SK-N-DZ (cell line): ENCODE results near the genes WFDC9 and TNNC2.

GRCh38 chr20:45337390-45338214 is 10.6 kb downstream of the SDC4 start:
RAMPAGE:
- cytosol, long total RNA: no peak
- nucleus, long total RNA: no peak

DNA sequence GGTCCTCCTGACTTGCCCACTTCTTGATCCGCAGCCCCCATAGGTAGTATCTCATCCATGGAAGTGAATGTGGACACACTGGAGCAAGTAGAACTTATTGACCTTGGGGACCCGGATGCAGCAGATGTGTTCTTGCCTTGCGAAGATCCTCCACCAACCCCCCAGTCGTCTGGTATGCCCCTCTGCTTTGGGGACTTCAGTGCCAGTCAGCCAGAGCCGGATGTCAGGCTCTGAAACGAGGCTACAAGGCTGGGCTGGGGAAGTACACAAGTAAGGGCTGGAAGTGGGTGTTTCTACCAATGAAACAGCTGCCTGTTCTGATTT is 640 bp downstream of the DBNDD2 start:
RAMPAGE:
- cytosol, long total RNA: no peak
- nucleus, long total RNA: no peak

RAMPAGE:
- cytosol, long total RNA: no peak
- nucleus, long total RNA: no peak
These were observed 9.8 kb downstream of the PIGT start for GRCh38 chr20:45425539-45426381.

DNA sequence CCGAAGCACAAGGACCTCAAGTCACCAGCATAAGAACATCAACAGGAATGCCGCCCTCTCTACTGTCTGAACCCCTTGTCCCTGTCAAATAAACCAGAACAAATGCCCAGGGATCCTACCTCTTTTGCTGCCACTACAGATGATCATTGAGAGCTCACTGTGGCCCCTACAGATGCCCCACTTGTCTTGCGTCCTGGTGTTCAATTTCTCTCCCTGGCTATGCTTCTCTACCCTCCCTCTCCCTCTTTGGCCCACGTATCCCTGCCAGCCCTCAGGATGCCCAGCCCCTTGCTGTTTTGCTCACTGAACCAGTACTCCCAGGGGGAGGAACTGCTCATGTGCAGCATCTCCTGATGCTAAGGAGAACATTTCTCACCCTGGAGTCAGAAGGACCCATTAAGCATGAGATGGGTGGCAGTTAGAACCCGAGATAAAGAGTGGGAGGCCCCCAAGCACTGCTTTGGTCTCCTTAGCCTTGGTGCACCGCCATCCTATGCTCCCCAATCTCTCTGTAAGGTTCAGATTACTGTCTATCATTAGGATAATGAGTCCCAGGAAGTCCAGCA is at the start of gene WFDC9:
Gene WFDC9 (minus strand): TSS at position 201 of the 566 bp plus-strand sequence.
RAMPAGE:
- cytosol, long total RNA: no peak
- nucleus, long total RNA: no peak

DNA sequence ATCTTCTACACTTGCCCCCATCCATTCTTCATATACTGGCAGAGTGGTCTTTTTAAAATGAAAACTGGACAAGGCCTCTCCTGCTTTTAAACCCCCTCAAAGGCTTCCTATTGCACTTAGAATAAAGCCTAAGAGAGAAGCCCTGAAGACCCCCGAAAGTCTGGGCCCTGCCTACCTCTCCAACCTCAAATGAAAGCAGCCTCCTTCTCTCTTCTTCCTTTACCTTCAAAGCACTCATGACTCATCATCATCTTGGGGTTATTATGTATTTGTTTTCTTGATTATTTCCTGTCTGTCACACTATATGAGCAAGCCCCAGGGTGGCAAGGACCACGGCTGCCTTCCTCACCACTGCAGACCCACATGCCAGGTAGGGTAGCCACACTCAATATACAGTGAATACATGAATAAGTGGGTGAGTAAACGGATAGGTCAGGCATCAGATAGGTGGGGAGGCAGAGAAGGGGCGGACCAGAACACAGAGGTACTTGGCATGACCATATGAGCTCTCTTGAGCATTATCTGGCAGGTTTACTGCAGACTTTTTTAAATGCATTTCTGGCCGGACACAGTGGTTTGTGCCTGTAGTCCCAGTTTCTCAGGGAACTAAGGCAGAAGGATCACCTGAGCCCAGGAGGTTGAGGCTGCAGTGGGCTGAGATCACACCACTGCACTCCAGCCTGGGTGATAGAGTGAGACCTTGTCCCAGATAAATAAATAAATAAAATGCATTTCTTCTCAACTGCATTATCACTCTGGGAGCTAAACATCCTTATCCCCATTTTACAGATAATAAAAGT is 8.7 kb downstream of the WFDC3 start:
RAMPAGE:
- cytosol, long total RNA: no peak
- nucleus, long total RNA: no peak

DNA sequence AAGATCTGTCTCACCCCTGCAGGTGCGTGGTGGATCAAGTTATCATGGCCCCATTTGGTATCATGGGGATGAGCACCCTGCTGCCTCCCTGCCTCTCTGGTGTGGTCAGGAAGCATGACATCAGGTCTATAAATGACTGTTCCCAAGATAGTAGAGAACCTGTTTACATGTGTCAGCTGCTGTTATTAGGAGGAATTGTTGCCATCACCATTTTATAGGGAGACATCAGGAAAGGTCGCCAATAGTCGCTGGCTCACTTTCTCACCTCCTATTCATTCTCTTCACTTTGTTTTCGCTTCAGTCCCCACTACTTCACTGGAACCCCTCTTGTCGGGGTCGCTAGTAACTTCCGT is 4.7 kb downstream of the DNTTIP1 start:
RAMPAGE:
- cytosol, long total RNA: no peak
- nucleus, long total RNA: no peak

DNA sequence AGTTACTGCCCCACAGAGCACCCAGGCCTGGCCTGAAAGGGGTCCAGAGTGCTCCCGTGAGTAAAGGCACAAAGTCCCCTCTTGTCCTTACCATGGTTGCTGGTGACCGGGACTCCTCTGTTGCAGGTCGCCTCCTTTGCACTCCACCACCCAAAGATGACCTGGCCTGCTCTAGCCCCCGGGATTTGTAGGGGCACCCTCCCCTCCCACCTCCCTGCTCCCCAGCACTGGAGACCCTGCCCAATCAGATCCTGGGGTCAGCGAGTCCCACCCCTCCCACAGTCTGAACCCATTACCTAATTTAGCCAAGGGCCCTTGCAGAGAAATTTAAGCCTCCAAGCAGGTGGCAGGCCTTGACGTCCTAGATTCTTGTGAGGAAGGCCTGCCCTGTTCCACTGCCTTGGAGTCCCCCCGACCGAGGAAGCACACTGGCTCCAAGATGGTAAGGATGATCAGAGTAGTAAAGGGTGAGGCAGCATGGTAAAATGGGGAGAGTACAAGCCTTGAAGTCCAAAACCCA is at the start of gene TNNC2:
Gene TNNC2 (minus strand): TSS at position 158 of the 520 bp plus-strand sequence.
RAMPAGE:
- cytosol, long total RNA: start-site peak on the minus strand centred at position 190 of the sequence, 79 bp wide, 2,922 and 2,506 reads in 2 replicates
- nucleus, long total RNA: start-site peak on the minus strand centred at position 169 of the sequence, 24 bp wide, 249 and 28 reads in 2 replicates

RAMPAGE:
- cytosol, long total RNA: no peak
- nucleus, long total RNA: no peak
These were observed 7.1 kb downstream of the SNX21 start for GRCh38 chr20:45840550-45841233.

DNA sequence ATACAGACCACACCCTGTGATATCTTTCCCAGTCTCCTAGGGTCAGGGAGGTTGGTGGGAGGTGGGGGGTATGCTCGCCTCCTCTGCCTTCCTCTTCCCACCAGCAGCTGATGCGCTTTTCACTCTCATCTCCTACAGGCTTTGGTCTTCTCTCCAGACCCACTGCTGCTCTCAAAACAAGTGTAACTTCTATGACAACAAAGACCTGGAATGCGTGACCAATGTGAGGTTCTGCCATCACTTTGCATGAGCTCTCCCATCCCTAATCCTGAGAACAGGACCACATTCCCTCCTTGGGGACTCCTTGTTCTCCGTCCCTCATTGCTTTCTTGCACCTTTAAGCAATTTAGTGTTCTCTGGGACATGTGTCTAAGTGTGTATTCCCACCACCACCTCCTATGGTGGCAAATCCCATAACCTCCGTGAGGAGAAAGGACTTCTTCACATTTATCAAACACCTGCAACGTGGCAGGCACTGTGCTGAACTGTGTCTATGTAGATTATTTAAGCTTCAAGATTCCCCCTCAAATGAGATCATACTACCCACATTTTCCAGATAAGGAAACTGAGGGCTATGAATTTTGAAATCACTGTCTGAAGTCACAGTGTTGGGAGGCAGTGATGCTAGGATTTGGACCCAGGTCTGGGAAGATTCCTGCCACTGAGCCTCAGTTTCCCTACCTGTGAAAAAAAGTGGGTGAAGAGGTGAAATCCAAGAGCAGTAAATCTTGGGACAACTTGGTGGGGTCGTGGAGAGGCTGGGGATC is 2.9 kb downstream of the CTSA start:
RAMPAGE:
- cytosol, long total RNA: no peak
- nucleus, long total RNA: no peak

DNA sequence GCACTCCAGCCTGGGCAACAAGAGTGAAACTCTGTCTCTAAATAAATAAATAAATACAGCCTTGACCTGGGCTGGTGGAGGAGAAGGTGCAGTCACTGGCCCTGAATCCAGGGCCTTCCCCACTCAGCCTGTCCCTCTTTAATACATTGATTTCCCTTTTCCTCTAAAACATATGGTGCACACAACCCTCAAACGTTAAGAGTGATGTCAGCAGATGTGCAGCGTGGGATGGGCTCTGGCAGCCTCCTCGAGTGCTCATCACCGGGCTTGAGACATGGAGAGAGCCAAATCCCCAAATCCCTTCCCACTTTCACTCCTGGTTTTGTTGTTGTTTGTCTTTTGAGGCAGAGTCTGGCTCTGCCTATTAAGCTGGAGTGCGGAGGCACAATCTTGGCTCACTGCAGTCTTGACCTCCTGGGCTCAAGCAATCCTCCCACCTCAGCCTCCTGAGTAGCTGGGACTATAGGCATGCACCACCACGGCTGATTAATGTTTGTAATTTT is 5.8 kb upstream of the PLTP start:
RAMPAGE:
- cytosol, long total RNA: no peak
- nucleus, long total RNA: no peak

DNA sequence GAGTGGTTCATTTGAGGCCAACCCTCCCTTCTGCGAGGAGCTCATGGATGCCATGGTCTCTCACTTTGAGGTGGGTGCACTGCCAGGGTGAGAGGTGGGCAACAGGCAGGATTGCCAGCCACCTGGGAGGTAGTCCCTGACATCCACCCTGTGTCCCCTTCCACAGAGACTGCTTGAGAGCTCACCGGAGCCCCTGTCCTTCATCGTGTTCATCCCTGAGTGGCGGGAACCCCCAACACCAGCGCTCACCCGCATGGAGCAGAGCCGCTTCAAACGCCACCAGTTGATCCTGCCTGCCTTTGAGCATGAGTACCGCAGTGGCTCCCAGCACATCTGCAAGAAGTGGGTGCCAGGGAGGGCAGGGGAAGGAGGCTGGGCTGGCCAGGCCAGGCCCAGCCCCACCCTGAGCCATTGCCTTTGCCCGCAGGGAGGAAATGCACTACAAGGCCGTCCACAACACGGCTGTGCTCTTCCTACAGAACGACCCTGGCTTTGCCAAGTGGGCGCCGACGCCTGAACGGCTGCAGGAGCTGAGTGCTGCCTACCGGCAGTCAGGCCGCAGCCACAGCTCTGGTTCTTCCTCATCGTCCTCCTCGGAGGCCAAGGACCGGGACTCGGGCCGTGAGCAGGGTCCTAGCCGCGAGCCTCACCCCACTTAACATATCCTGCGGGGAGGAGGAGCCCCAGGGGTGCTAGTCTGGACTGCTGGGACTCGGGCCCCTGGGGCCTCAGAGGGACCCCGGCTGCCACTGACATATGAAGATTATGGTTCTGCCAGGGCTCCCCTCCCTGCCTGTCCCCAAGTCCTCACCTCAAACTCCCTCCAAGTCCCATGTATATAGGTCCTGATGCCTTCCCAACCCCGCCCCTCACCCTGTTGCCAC is 12.9 kb downstream of the PCIF1 start:
RAMPAGE:
- cytosol, long total RNA: no peak
- nucleus, long total RNA: no peak

DNA sequence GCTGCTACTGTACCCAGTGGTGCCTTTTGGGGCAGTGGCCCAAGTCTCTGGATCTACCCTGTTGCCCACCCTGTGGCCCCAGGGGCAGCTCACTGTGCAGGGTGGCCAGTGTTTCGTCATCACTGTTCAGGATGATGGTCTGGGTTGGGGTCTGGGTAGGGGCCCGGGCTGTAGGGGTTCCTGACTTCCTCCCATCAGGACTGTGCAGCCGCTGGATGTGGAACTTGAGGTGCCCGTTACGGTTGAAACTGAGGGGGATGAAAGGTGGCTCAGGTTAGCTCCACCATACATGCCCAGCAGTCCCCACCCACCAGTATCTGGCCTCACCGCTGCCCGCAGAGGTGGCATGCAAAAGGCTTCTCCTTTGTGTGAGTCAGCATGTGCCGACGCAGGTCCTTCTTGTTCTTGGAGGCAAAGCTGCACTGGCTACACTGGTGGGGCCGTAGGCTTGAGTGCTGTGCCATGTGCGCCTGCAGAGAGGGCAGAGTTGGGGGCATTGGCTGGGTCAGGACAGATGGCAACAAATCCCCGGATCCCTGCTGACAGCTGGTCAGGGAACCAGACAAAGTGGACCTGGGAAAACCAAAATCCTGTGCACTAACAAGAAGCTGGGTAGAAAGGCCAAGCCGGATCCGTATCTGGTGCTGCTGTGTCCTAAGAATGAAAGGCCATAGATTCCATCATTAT is 15.8 kb downstream of the PCIF1 start:
RAMPAGE:
- cytosol, long total RNA: no peak
- nucleus, long total RNA: no peak

GRCh38 chr20:46255289-46255775 is 53.0 kb downstream of the CDH22 start:
RAMPAGE:
- cytosol, long total RNA: no peak
- nucleus, long total RNA: no peak

RAMPAGE:
- cytosol, long total RNA: no peak
- nucleus, long total RNA: no peak
These were observed 743 bp downstream of the CDH22 start for GRCh38 chr20:46307546-46307963.

DNA sequence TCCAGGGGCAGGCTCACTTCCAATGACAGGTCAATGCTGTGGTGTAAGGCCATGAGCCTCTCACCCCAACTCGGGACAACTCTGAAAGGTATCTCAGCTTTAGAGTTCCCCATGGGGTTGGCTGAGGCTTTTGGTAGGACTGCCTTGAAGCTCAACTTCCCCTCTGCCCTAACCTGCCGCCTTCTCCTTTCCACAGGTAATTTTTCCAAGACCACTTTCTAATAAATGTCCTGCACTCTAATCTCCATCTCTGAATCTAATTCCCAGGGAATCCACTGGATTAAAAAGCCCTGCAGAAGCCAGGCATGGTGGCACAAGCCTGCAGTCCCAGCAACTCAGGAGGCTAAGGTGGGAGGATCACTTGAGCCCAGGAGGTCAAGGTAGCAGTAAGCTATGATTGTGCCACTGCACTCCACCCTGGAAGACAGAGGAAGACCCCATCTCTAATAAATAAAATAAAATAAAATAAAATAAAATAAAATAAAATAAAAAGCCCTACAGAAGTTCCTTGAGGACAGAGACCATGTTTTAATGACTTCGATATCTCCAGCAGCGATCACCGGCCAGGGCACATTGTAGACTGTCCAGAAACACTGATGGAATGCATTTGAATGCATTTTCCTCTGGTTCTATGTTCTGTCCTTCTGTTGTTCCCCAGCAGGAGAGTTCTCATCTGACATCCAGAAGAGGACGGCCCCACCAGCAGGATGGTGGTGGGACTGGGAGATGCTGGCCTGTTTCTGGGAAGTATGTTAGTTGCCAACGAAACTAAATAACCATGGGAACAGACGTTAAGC is 18.6 kb downstream of the SLC35C2 start:
RAMPAGE:
- cytosol, long total RNA: no peak
- nucleus, long total RNA: no peak

RAMPAGE:
- cytosol, long total RNA: no peak
- nucleus, long total RNA: no peak
These were observed 30.0 kb downstream of the SLC2A10 start for GRCh38 chr20:46739449-46739825.

GRCh38 chr20:46823614-46823848 is 71.1 kb upstream of the EYA2 start:
RAMPAGE:
- cytosol, long total RNA: no peak
- nucleus, long total RNA: no peak

DNA sequence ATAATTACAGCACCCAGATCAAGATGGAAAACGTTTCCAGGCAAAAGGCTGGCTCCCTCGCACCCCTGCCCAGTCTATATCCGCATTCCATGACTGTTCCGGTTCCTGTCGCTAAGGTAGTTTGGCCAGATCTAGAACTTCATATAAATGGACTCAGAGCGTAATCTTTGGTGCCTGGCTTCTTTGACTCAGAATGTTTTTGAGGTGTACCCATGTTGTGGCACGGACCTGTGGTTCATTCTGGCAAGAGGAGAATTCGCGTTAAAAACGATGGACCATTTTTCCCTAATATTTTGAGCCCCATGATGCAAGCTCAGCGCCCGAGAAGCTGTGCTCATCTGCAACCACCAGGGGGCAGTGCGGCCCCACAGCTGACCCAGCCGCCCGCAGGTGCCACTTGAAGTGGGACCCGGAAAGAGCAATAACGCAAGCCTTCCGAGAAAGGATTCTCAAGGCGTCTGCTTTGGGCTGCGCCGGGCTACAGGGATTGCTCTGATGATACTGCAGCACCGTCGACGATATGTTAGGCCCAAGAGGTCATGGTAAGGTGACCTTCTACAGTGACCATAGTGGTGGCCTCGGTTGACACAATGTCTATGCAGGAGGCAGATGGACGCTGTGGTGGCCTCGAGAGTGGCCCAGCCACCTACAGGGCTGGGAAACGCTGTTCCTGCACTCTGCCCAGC is 160.2 kb downstream of the ZMYND8 start:
RAMPAGE:
- cytosol, long total RNA: no peak
- nucleus, long total RNA: no peak

DNA sequence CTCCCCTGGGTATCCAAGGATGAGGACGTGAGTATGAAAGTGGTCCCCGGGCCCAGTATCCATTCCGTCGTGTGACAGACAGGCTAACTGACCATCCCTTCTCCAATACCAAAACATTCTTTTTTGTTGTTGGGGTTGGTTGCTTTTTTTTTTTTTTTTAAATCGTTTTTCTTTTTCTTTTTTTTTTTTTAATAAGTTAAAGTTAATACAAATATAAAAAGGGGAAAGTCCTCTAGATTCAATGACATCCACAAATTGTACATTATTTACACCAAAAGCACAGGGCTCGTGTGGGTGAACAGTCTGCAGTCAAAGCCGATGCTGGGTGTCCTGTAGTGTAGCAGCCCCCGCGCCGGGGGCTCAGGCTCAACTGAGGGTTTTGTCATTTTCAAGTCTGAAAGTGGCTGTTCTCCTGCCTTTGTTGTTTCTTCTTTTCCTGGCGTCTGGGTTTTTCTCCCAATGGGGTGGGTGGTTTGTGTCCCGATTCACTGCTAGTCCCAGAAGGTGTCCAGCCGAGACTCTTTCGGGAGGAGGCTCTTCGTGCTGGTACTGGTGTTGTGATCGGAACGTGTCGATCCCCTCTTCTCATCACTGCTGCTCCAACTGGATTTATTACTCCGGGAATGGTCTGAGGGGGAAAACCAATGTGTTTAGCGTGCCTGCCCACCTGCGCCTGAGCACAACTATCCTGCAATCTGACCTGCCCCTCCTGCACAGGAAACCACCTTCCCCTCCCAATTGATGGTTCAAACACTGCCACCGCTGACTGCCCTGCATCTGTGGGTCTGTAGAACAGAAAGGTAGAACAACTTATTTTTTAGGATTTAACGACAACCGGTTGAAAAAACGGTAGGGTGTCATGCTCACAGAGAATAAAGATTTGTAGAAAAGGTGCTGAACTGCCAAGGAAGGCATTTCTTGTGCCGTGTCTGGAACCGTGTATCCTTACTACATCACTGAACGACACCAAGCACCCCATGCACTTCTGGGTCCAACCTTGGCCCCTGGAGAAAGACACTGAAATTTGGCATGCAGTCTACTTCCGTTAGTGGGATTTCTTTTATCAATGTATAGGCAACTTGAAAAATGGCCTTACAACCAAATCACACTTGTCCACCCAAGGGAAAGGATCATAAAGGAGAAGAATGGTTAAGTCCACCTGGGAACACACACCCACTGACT is 145.8 kb downstream of the ZMYND8 start:
RAMPAGE:
- cytosol, long total RNA: no peak
- nucleus, long total RNA: no peak

DNA sequence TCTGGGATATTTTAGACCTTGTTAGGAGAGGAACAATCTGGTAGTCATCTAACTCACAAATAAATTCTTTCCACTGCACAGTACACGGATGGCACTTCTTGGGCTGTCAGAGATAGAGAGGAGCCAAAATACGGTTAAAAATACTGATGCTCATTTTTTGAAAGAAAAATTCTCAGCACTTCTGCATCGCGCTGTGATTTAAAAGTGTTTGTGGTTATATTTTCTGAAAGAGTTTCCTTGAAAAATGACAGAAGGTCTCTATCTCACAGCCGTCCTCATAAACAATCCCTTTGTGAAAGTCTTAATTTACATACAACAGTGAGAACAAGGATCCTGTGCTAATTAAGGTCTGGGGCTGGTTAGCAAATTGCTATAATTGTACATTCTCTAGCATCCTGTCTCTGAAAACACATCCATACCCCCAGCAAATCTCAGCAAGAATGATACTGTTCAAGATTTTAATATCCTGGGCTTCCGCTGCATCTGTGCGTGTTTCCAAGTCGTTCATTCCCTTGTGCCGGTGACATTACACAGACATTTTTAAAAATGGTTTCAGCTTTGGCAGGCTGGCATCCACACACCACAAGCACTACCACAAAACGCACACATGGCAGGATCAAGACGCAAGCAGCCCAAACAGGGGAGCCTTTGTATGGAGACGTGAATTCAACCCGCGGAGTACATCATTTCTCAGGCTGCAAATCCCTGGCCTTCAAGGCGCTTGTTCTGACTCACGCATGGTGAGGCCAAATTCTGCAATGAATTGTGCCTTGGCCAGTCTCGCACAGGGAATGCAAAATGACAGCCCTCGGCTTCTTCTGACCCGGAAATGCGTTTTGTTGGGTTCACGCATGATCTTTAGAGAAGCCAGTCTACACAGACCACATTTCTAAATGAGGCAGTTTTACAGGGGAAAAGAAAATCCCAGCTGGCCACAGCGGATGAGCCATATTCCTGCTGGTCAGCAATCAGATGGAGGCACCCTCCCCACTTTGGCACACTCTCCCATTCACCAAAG is 20.3 kb downstream of the ZMYND8 start:
RAMPAGE:
- cytosol, long total RNA: no peak
- nucleus, long total RNA: no peak